ENCODE data around the gene CLEC3B.

GRCh38 chr3:43399415-43400048 is 113.2 kb downstream of the SNRK start:
- PRO-cap: no peak

DNA sequence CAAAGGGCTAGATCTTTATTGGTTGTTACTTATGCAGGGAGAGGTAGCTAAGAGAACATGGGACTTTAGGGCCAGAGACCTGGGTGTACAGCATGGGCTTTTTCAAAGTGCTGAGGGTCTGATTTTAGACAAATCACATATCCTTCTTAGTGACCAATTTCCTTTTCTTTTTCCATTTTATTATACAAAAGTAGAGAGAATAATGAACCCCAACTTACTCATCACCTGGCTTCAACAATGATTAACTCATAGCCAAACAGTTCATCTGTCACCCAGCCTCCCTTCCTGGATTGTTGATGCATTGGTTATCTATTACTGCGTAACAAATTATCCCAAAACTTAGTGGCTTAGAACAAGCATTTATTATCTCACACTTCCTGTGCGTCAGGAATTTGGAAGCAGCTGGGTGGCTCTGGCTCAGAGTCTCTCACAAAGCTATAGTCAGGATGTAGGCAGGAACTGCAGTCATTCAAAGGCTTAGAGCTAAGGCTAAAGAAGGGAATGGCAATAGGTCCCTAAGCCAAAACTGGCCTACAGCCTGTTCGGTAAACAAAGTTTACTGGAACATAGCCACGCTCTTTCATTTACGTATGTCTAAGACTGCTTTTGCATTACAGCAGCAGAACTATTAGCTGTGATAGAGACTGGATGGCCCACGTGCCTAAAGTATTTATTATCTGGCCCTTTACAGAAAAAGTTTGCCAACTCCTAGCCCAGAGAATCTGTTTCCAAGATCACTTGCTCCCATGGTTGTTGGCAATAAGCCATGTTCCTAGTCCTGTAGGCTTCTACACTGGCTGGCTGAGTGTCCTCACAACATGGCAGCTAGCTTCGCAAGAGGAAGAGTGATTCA is 132.2 kb downstream of the SNRK start:
- PRO-cap: no peak

DNA sequence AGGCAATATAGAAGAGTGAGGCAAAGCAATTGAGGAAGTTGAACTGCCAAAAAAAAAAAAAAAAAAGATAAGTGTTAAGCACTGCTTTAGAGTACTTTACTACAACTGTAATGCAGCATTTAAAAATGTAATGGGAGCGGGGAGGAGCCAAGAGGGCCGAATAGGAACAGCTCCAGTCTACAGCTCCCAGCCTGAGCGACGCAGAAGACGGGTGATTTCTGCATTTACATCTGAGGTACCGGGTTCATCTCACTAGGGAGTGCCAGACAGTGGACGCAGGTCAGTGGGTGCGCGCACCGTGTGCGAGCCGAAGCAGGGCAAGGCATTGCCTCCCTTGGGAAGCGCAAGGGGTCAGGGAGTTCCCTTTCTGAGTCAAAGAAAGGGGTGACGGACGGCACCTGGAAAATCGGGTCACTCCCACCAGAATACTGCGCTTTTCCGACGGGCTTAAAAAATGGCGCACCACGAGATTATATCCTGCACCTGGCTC is 56.1 kb downstream of the ANO10 start:
- PRO-cap: no peak

DNA sequence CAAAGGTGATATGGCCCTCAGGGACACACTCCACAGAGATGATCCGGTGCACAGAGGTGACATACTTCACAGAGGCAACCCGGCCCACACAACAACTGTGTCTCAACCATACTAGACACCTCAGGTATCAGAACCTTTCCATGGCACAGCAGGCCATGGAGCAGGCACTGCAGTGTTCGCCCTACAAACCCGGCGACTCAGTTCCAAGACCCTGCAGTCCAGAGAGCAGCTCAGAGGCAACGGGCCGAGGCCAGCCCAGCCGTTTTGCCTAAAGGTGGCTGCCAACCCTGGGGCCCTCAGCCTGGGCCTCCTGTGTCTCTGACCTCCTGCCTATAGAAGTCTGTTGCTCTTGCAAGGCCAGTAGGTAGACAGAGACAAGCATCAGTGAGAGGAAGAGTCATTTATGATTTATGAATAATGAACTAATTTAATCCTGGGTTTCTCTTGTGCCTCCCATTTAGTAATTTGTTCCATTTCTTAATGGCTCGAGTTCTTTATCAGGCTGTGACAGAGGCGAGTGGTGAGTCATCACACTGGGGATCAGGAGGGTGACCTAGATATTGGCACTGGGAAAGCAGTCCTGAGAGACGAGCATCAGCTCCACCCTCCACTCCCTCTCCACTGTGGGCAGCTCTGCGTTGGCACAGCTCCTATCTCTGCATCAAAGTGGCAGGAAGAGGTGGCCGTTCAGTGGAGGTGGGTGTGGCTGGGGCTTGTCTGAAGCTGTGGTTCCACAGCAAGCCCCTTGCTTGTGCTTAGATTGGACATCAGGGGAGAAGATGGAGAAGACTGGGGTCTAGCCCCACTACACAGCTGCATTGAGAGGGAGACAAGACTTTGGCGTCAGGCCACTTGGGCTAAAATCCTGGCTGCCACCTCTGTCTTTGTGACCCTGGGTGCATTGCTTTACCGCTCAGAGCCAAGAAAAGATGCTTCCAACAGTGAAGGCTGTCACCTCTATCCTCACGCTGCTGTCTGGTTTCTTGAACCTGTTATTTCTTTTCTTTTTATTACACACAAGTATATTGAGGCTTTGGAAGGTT is 79.9 kb downstream of the ABHD5 start:
- PRO-cap: no peak

- PRO-cap: no peak
Observed at GRCh38 chr3:43773213-43773665, 82.5 kb downstream of the ABHD5 start.

- PRO-cap: no peak
Observed at GRCh38 chr3:43883302-43883654, 192.5 kb downstream of the ABHD5 start.

GRCh38 chr3:44412104-44413021 is 65.1 kb downstream of the ZNF445 start:
- PRO-cap: no peak

DNA sequence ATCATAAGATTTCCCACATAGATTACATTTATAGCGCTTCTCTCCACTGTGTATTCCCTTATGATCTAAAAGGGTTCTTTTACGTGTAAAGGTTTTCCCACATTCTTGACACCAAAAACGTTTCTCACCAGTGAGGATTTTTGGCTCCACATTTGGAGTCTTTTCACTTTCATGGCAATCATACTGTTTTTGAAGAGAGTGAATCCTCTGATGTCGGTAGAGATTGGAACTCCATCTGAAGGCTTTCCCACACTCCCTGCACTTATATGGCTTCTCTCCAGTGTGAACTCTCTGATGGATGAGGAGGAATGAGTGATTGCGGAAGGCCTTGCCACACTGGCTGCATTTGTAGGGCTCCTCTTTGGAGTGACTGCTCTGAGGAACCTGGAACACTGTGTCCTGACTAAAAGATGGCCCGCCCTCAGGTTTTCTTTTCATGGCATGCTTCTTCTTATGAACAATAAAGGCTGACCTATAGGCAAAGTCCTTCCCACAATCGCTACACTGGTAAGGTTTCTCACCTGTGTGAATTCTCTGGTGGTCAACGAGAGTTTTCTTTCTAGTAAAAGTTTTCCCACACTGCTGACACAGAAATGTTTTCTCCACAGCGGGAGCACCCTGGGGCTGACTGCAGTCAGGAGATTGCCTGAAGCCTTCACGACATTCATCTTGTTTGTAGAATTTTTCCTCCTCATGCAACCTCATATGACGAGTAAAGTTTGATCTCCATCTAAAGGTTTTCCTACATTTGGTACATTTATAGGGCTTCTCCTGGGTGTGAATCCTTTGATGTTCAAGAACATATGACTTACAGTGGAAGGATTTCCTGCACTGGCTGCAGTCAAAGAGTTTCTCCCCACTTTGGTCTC is 30.2 kb downstream of the ZNF445 start:
- PRO-cap: no peak

DNA sequence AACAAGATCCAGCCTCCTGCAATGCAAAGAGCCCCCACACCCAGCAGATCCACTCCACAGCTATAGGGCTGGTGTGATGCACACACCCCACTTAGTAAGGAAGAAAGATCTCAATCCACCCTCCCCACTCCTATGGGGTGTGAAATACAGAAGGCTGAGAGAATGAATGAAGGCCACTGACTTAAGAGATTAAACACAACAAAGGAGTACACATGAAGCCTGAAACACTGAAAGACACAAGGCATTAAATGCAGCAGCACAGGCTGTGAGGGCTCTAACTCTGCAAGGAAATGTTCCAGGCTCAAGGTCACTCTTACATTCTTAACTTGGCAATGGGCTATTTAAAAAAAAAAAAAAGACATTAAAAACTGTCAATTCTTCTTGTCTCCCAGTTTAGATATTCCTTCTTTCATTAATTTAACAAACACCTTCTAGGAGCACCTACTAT is 32.2 kb upstream of the ZNF445 start:
- PRO-cap: no peak

DNA sequence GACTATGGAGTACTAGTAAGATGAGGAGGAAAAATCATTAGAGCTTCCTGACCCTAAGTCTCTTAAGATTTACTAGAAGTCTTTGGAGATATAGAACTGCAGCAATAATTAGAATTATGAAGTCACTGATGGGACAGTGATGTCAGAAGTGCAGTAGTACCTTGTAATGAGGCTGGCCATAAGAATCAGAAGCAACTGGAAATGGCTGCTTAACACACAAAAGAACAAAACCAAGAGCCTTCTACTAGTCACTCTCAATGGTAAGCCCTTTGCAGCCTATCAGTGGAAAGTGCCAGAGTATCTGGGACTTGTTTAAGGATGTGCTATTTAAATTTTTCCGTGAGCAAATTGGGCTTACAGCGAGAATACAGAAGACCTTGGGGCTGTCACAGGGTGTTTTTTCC is 37.4 kb downstream of the KIF15 start:
- PRO-cap: no peak

- PRO-cap: no peak
Observed at GRCh38 chr3:45010966-45011616, 15.0 kb upstream of the CLEC3B start.

- PRO-cap: bidirectional peak, plus-strand start at chr3:45026306, minus-strand start at chr3:45026162
Observed at GRCh38 chr3:45025804-45026415, at the start of gene CLEC3B. Gene CLEC3B (plus strand): TSS chr3:45026303.

GRCh38 chr3:45035512-45036521 is 9.7 kb downstream of the CLEC3B start:
- PRO-cap: no peak

- PRO-cap: no peak
Observed at GRCh38 chr3:45076169-45076792, 50.2 kb downstream of the CLEC3B start.

GRCh38 chr3:45113454-45114259 is 32.5 kb downstream of the CDCP1 start:
- PRO-cap: no peak

DNA sequence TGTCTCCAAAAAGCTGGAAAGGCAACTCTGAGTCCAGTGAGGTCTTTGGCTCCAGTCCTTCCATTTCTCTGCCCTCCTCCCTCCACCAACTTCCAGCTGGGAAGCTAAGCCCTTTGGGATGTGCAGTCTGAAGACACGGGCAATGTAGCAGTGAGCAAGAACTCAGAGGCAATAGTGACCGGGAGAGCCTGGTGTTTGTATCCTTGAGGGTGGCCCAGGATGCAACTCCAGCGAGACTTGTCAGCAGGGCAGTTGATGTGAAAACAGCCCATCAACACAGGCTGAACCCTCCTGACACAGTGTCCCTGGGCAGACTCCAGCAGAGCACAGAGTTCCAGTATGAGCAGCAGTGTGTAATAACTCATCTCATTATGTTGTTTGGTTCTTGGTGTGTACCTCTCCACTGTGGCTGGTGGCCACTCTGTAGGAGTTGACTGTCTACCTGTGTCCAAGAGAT is 6.7 kb downstream of the CDCP1 start:
- PRO-cap: no peak

GRCh38 chr3:45144761-45145620 is 1.2 kb downstream of the CDCP1 start:
- PRO-cap: no peak

DNA sequence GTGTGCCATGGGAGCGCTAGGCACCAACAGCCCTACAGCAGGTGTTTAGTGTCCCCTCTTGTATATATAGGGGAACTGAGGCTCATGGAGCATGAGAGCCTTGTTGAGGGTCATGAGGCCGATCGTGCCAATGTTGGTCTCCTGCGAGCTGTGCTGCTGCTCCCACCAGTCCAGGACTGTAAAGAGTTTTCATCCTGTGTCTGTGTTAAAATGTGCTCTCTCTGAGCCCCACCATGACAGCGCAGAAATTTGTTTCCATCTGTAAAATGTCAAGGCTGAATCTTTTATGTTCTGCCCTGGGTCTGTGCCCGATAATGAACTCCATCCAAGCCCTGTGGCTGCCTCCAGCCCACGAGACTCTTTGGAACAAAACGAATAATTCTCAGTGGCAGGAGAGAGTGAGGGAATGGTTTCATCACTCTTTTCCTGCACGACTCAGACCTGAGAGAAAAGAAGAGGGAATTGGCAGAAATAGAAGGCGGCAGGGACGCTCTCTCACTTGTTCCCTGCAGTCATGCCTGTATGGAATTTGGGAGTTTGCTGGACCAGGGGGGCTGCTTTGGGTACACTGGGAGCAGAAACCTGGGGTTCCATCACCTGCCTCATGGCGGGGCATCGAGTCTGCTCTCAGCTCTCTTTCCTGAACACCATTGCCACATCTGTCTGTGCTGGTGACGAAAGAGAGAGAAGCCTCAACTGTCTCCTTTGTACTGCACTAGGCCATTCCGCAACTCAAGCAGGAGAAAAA is 14.3 kb downstream of the TMEM158 start:
- PRO-cap: no peak

GRCh38 chr3:45366387-45366738 is 22.0 kb upstream of the LARS2 start:
- PRO-cap: no peak

- PRO-cap: bidirectional peak, plus-strand start at chr3:45545808, minus-strand start at chr3:45545637
Observed at GRCh38 chr3:45545445-45545986, 49.0 kb upstream of the LIMD1 start.

All from sternocleidomastoid (tissue), 1 donor.